Tibial nerve (tissue), 3 donors: ENCODE results near the gene MPC1L.

DNA sequence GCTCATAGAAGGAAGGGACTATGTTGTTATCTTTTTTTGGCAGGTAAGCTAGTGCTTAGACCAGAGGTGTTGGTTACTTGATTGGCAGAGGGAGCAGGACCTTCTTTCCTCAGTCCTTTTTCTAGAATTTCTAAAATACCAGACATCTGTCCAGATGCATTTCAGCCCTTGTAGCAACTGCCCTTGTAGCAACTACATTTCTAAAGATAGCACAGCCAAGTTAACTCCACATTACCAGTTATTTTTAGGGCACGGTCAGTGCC is 62.8 kb downstream of the MID1IP1 start:
- PRO-cap = no peak
- RAMPAGE, long total RNA, 3 experiments = no peak in any of the 3 experiments

GRCh38 chrX:38878491-38878953 is 77.3 kb downstream of the MID1IP1 start:
- PRO-cap = no peak
- RAMPAGE, long total RNA, 3 experiments = no peak in any of the 3 experiments

- PRO-cap = no peak
- RAMPAGE, long total RNA, 3 experiments = no peak in any of the 3 experiments
These were observed 617.9 kb downstream of the MID1IP1 start for GRCh38 chrX:39419204-39419557.

GRCh38 chrX:39477489-39478262 is 620.1 kb downstream of the BCOR start:
- PRO-cap = no peak
- RAMPAGE, long total RNA, 3 experiments = no peak in any of the 3 experiments

DNA sequence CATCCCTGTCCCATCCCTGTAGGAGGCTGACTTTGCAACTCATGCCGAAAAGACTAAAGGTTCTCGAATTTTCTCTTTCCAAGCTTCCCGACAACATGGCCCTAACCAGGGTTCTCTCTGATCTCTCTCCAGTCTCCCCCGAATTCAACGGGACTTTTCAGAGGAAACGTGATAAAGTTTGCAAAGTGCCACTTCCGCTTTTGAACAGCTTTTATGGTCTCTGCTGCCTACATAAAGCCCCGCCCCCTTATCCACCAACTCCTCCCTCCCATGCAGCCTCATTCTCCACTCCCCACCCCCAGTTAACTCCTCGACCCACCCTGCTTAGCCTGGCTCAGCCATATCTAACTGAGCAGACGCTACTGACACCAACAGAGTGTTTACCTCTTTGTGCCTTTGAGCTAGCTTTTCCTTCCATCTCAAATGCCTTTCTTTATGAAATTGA is 606.3 kb downstream of the BCOR start:
- PRO-cap = no peak
- RAMPAGE, long total RNA, 3 experiments = no peak in any of the 3 experiments

GRCh38 chrX:39514729-39514996 is 583.1 kb downstream of the BCOR start:
- PRO-cap = no peak
- RAMPAGE, long total RNA, 3 experiments = no peak in any of the 3 experiments

DNA sequence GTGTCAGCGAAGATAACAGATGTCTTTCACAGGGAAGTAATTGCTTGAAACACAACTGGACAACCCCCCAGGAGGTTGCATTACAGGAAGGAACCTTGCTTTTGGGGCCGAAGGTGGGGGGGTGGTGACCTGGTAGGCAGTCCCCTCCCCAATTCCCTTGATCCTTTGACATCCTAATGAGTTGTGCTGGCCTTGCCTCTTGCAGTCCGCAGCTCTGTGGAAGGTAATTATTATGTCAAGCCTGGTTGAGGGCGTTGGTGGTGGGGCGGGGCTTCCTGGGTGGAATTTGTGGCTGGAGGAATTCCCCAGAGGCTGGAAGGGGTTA is 367.3 kb downstream of the BCOR start:
- PRO-cap = no peak
- RAMPAGE, long total RNA, 3 experiments = no peak in any of the 3 experiments

DNA sequence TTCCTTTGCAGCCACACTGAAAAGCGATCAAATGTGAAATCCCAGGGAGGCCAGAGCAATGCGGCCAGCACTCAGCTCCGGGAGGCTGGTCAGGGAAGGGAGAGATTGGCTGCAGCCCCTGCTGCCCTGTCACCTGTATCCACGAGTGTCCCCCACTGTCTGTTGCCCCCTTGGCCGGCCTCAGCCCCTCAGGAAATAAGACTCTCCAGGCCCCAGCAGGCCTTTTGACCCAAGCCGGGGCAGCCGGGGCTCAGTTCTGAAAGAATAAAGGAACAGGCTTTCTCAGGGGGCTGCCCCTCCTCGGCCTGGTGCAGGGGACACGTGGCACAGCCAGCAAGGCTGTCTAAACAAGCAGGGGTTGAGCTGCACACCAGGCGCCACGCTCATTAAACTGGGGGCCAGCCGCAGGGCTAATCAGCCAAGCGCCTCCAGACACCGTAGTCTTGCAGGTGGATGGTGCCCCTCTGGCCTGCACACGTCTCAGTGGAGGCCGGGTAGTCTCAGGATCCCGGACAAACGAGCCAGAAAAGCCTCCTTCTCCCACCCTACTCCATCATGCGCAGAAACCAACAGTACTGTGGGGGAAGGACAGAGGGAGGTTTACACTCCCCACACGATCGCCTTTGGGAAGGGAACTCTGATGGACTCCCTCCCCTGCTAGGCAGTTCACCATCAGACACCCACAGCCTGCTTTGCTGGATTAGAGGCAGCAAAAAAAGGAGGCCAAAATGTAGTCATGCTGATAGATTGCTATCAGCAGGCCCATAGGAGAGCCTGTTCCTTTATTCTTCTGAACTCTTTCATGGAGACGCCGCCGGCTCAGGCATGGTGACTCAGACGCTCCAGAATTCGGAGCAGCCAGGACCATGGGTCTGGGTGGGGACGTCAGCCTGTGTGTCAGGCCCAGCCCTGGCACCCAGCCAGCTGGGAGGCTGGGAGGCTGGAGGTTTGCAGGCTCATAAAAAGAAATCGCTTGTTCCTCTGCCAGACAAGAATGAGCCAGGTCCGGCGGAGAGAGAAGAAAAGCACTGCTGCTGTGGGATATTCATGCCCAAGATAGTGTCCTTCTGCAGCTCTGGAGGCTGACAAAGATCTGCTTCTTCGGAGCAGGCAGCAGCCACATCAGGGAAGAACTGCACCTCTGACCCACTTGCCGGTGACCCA is 342.4 kb downstream of the BCOR start:
- PRO-cap = bidirectional peak, plus-strand start at position 991 of the sequence, minus-strand start at position 804 of the sequence
- RAMPAGE, long total RNA, 3 experiments = no peak in any of the 3 experiments

- PRO-cap = no peak
- RAMPAGE, long total RNA, 3 experiments = no peak in any of the 3 experiments
These were observed 309.8 kb downstream of the BCOR start for GRCh38 chrX:39787865-39788377.

DNA sequence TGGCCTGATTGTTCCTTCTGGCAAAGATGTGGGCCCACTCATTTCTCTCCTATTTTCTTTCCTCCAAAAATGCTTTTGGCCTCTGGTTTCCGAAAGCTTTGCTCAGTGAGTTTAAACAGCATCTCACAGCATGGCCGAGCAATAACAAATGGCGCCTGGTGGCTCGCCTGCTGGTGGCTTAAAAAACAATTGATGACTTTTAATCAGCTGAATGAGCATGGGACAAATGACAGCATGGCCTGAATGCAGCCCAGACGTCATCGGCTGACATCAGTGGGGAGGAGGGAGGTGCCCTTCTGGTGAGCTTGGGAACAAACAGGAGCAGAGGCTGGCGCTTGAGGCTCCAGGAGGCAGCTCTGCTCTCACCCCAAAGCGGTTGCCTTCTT is 286.4 kb downstream of the BCOR start:
- PRO-cap = bidirectional peak, plus-strand start at position 324 of the sequence, minus-strand start at position 138 of the sequence
- RAMPAGE, long total RNA, 3 experiments = no peak in any of the 3 experiments

- PRO-cap = no peak
- RAMPAGE, long total RNA, 3 experiments = no peak in any of the 3 experiments
These were observed 90.1 kb downstream of the BCOR start for GRCh38 chrX:40007473-40008189.

DNA sequence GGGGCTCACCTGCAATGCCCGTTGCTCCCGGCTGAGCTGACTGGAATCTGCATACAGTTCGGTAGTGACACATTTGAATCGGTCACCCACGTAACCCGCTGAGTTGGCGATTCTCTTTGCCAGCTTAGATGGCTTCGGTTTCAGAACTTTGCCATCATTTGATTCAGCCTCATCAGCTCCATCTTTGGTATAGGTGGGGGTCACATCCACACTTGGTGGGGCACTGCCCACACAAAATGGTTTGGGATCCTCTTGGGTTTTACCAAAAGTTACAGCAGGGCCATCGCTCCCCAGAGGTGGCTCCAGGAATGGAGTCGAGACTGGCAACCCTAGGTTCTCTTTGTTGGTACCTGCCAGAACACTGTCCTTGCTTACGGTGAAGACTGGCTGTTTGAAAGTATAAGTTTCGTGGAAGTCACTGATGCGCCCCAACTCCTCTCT is 25.4 kb downstream of the BCOR start:
- PRO-cap = no peak
- RAMPAGE, long total RNA, 3 experiments = start-site peak on the minus strand in 1 of 3 experiments, centred at positions 69 to 256 of the sequence, 10 to 12 reads per replicate

- PRO-cap = unidirectional peak, minus-strand start at chrX:40085915
- RAMPAGE, long total RNA, 3 experiments = no peak in any of the 3 experiments
These were observed 11.8 kb downstream of the BCOR start for GRCh38 chrX:40085703-40086578.

GRCh38 chrX:40099632-40100603 is 2.2 kb upstream of the BCOR start:
- PRO-cap = no peak
- RAMPAGE, long total RNA, 3 experiments = no peak in any of the 3 experiments

DNA sequence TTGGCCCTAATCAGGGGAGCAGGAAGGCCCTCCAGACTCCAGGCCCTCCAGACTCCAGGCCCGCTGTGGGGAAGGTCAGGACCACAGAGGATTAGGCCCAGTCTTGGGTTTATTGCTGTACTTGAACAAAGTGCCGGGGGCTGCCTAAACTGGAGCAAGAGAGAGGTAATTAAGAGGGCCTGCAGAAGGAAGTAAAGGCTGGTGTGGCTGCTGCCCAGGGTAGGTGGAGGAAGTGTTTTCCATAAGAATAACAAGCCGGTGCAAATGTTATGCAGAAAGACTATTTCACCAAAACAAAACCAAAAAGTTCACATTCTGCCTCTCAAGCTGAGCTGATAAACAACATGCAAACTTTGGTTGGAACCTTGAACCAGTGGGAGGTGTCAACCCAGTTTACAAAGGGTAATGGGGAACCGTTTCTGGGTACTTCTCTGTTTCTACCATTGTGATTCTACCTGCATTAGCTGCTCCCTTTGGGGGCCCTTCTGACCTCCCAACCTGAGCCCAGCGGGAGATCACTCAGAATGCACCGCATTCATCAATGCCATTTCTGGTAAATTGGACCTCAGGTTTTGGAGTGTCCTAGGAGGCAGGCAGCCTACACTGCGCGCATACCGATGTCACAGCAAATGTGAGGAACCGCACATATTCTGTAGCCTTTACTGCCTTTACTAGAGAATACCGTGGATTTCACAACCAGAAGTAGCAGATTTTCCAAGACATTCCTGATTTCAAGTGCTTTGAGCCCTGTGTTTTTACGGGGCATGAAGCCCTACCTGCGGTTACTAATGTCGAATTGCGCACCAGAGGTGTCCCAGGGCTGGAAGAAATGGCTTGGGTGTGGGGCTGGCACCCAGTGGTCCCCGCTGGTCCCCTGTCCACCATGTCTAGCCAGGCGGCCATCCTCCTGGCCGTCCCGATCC is 59.7 kb upstream of the BCOR start:
- PRO-cap = no peak
- RAMPAGE, long total RNA, 3 experiments = no peak in any of the 3 experiments

GRCh38 chrX:40484753-40485053 is 96.1 kb upstream of the ATP6AP2 start:
- PRO-cap = no peak
- RAMPAGE, long total RNA, 3 experiments = no peak in any of the 3 experiments

- PRO-cap = bidirectional peak, plus-strand start at chrX:40580931, minus-strand start at chrX:40580728
- RAMPAGE, long total RNA, 3 experiments = no peak in any of the 3 experiments
These were observed 383 bp upstream of the ATP6AP2 start for GRCh38 chrX:40580338-40580836.

DNA sequence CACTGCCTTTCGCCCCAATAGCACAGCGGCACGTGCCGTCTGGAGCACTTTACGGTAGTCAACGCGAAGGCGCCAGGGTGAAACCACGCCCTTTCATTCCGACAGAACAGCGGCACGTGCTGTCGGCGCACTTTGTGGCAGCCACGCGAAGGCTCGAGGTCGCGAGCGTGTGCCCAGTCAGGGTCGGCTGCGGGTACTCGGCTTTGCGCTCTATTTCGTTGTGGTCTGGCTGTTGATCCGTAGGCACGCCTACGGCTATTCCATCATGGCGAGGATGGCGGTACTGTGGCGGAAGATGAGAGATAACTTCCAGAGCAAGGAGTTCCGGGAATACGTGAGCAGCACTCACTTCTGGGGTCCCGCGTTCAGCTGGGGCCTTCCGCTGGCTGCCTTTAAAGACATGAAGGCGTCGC is at the start of gene MPC1L:
TSS of gene MPC1L (plus strand) at position 128 of the 413 bp plus-strand sequence.
- PRO-cap = no peak
- RAMPAGE, long total RNA, 3 experiments = no peak in any of the 3 experiments

DNA sequence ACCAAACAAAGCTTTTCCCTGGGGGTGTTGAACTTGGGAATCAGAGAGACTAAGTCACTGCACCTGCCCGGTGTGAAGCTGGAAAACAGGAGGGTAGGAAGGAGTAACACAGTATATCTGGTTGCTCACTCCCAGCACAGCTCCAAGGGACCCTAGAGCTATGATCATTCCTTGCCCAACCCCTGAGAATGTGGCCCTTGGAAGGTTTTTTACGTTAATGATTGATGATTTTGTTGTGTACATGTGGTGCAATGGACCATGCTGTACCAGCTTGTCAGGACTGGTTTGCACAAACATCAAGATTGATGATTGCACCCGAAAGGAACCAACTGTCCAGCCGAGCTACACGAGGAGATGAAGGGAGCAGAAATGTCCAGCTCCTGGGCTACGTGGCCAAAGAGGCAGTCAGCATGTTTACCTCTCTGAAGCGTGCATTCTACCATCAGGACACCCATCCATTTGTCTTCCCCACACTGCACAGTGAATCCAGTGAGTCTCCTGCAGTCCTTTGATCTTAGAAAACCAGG is 83.2 kb upstream of the USP9X start:
- PRO-cap = no peak
- RAMPAGE, long total RNA, 3 experiments = no peak in any of the 3 experiments

GRCh38 chrX:41110656-41110953 is 25.4 kb downstream of the USP9X start:
- PRO-cap = no peak
- RAMPAGE, long total RNA, 3 experiments = no peak in any of the 3 experiments